SK-N-SH (cell line): ENCODE data around the genes PEX6, PTK7 and VEGFA.

DNA sequence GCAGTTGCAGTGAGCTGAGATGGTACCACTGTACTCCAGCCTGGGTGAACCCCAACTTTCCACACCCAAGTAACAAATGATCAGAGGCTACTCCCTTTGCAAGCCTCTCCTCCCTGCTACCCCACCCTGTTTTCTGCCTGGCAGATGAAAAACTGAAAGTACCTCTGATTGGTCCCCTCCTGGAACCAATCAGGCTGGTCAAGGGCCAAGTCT, 8.1 kb upstream of the UBR2 start:
CAGE:
- cytosol, long polyA plus RNA = no peak
- long polyA plus RNA = no peak
- nucleus, long polyA plus RNA = no peak

DNA sequence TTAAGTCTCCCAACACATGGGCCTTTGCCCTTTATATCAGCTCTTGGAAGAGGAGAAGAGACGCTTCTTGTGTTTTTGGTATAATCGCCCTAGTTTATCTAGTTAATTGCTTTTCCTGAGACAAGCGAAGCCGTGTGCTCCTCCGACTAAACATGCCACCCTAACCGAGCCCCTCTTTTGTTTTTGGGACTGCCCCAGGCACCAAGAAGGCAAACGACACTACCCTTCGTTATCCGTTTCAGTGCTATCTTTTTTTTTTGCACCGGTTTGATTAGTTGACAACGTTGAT, 799 bp downstream of the UBR2 start:
- RRBS = no CpG with 5 or more reads among the region's 11 CpGs
CAGE:
- cytosol, long polyA plus RNA = no peak
- long polyA plus RNA = no peak
- nucleus, long polyA plus RNA = no peak

CAGE:
- cytosol, long polyA plus RNA = no peak
- long polyA plus RNA = no peak
- nucleus, long polyA plus RNA = no peak
These were observed 4.4 kb upstream of the BICRAL start for GRCh38 chr6:42777503-42777855.

GRCh38 chr6:42787574-42788062, 5.8 kb downstream of the BICRAL start:
- RRBS = no CpG with 5 or more reads among the region's 4 CpGs
CAGE:
- cytosol, long polyA plus RNA = no peak
- long polyA plus RNA = no peak
- nucleus, long polyA plus RNA = no peak

DNA sequence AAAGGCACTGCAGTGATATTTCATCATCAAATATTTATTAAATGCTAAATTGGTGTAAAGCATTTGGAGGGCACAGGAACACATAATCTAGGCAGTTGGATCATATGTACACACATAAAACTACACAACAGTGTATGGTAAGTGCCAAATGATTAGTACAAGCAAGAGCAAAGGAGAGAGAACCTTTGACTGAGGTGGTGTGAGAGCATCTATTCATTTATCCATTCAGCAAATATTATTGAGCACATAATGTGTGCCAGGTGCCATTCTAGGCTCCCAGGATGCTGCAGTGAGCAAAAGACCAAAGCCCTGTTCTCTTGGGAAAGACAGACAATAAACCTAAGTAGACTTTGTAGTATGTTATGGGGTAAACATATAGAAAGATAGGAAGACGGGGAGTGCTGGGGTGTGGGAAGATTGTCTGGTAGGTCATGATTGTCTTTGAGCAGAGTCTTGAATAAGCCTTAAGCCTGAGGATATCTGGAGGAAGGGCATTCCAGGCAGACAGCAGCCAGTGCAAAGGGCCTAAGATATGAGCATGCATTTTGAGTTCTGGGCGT, 14.1 kb downstream of the BICRAL start:
- RRBS = no CpG with 5 or more reads among the region's 2 CpGs
CAGE:
- cytosol, long polyA plus RNA = no peak
- long polyA plus RNA = no peak
- nucleus, long polyA plus RNA = no peak

GRCh38 chr6:42845243-42845854, 34.1 kb upstream of the RPL7L1 start:
- RRBS = 90% methylated on average over 1 of the region's 19 CpGs
CAGE:
- cytosol, long polyA plus RNA = no peak
- long polyA plus RNA = no peak
- nucleus, long polyA plus RNA = no peak

DNA sequence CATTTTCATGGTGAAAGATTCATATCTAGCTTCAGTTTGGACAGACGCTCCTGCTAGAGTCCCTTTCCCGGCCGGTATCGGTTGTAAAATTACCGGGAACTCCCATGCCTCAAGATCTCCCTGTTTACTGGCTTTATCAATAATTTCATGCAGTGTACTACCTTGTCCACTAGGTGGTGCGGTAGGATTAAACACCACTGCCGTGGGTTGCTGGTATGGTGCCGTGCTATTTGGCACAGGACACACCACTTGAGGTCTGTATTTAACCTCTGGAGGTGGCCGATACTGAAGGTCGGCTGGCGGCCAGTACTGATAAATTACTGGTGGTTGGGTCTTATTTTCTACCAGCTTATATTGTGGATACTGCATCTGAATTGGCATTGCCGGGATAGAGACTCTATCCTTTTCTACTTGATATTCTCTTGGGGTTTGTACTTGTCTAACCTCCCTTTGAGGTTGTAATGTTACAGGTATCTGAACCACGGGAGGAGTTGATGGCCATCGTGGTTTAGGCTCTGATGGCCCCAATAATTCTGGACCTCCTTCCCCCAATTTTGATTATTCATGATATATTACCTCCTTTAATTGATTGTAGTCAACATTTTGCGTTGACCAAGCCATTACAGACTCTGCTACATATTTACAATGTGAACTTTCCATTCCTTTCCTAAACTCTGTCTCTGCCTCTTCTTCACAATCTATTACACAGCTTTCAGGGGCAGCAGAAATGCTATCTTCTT, 11.0 kb upstream of the C6orf226 start:
- RRBS = no CpG with 5 or more reads among the region's 15 CpGs
CAGE:
- cytosol, long polyA plus RNA = no peak
- long polyA plus RNA = no peak
- nucleus, long polyA plus RNA = no peak

GRCh38 chr6:42979107-42980189, at the start of gene PEX6:
PEX6 (minus strand) TSS chr6:42979181.
- RRBS = 0% methylated on average over 3 of the region's 39 CpGs
CAGE:
- cytosol, long polyA plus RNA = no peak
- long polyA plus RNA = no peak
- nucleus, long polyA plus RNA = no peak

- RRBS = no CpG with 5 or more reads among the region's 2 CpGs
CAGE:
- cytosol, long polyA plus RNA = no peak
- long polyA plus RNA = no peak
- nucleus, long polyA plus RNA = no peak
These were observed 935 bp downstream of the KLHDC3 start for GRCh38 chr6:43014983-43015385.

DNA sequence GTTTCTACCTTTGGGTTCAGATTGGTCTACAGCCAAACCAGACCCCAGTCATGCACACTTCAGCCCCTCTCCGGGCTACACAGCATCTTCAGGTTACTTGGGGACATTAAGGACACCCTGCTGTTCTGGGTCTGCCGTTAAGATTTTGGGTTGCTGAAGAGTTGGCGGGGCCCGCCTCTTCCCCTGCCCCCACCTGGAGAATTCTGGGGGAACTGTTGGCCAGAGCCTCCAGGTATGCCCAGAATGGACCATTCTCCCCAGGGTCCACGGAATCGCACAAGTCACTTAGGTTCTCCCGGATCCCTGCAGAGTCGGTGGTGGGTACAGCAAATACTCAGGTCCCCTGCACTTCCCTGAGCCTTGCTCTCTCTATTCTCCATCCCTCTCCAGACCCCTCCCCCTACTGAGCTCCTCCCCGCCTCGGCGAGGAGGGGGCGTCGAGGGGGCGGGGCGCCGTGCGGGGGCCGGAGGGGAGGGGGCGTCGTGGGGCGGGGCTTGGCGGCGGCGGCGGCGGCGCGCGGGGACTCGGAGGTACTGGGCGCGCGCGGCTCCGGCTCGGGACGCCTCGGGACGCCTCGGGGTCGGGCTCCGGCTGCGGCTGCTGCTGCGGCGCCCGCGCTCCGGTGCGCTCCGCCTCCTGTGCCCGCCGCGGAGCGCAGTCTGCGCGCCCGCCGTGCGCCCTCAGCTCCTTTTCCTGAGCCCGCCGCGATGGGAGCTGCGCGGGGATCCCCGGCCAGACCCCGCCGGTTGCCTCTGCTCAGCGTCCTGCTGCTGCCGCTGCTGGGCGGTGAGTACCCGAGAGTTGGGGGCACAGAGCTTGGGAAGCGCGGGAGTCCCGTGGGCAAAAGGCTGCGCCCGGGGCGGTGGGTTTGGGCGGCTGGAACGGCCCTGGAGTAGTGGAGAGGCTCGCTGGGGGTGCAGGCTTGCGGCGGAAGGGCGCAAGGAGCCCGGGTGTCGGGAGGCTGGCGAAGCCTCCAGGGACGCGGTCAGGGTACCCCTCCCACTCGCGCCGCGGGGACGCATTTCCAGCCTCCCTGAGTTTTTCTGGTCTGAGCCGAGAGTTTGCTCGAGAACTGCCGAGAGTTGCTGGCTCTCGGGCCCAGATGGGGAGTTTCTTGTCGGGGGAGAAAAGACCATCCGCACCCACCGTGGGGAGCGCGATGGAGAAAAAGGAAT, at the start of gene PTK7:
Gene PTK7, plus strand, starts transcription at position 534 of the 1,176 bp plus-strand sequence.
- RRBS = 2% methylated on average over 47 of the region's 102 CpGs
CAGE:
- cytosol, long polyA plus RNA = start-site peak on the plus strand centred at position 526 of the sequence, 105 bp wide, 38 and 50 reads in 2 replicates
- long polyA plus RNA = start-site peak on the plus strand centred at position 645 of the sequence, 38 bp wide, 22 and 26 reads in 2 replicates
- nucleus, long polyA plus RNA = start-site peak on the plus strand centred at position 568 of the sequence, 192 bp wide, 159 and 147 reads in 2 replicates

DNA sequence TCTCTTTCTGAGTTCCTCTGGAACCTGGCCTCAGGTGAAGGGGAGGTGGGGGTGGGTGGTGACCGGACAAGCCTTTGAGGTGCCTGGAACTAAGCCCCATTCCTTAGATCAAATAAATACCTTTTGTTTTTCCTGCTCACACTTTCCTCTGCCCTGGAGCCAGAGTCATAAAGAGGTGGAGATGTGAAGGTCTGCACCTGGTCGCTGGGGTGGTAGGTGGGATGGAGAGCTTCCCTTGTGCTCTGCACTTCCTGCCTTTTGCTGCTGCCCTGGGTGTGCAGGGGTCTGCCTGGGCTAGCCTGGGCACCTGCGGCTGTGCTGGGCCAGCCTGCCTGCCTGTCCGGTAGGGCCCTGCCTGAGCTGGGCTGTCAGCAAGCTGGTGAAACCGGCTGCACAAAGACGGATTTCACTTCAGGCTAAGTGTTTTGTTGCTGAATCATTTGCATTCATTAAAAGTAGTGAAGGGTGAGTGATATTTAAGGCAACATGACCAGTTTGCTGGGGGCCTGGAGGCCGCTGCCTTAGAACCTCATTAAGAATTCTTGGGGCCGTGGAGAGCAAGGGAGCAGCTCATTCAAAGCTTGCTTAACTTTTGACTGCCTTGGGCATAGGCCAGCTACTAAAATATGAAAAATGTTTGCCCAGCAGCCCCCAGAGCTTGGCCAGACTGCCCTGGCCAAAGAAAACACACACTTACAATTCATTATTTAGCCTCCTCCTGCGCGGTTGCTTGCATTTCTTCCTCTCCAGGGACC, 20.5 kb downstream of the PTK7 start:
- RRBS = 43% methylated on average over 3 of the region's 10 CpGs
CAGE:
- cytosol, long polyA plus RNA = no peak
- long polyA plus RNA = no peak
- nucleus, long polyA plus RNA = no peak

DNA sequence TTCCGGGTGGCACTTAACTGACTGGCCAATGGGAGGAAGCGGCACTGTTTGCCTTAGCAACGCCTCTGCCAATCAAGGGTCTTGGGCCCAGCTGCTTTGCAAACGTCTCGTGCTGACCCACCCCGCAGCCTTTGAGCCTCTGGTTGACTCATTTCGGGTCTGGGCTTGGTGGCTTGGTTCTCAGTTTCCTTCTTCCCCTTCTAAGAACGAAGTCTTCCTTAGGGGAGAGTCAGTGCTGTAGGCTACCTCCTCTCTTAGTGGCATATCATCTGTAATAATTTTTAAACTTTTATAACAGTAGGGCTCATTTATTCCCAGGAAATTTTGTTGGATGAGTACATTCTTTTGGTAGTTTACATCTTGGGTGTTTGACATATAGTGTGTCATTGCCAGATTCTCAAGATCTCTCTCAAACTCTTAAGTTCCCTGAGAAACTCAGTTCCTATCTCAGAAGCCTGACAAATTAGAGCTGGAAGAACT, 3.7 kb downstream of the SRF start:
- RRBS = 4% methylated on average over 1 of the region's 8 CpGs
CAGE:
- cytosol, long polyA plus RNA = no peak
- long polyA plus RNA = no peak
- nucleus, long polyA plus RNA = no peak

- RRBS = no CpG with 5 or more reads among the region's 10 CpGs
CAGE:
- cytosol, long polyA plus RNA = no peak
- long polyA plus RNA = no peak
- nucleus, long polyA plus RNA = no peak
These were observed 2.3 kb downstream of the CUL9 start for GRCh38 chr6:43184290-43184650.

- RRBS = no CpG with 5 or more reads among the region's 21 CpGs
CAGE:
- cytosol, long polyA plus RNA = start-site peak on the minus strand at chr6:43226084-43226136, 131 and 261 reads in 2 replicates; start-site peak on the minus strand at chr6:43226333-43226385, 216 and 308 reads in 2 replicates
- long polyA plus RNA = start-site peak on the minus strand at chr6:43226335-43226385, 395 and 293 reads in 2 replicates
- nucleus, long polyA plus RNA = no peak
These were observed 3.5 kb downstream of the DNPH1 start for GRCh38 chr6:43225504-43226463.

DNA sequence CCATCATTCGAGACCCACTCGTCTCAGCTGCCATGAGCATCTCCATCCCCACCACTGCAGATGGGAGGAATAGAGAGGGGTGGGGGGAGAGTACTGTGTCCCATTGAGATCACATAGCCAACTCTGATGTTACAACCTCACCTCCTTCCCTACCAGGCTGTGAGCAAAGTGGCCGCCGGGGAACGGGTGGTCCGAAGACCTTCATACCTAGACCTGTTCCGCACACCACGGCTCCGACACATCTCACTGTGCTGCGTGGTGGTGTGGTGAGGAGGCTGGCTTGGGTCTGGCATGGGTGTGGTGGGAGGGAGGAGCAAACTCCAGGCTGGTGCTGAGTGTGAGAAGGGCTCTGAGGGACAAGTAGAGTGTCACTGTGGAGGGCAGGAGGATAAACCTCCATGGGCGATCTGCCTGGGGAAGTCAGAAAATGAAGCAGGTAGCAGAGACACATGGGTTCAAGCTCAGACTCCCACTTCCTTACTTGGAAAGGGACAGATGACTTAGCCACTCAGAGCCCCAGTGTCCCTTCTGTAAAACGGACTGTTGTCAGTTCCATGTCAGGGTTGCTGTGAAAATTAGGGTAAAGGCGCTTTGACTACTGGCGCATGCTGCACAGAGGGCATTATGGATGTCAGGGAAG, 3.5 kb downstream of the SLC22A7 start:
- RRBS = no CpG with 5 or more reads among the region's 14 CpGs
CAGE:
- cytosol, long polyA plus RNA = no peak
- long polyA plus RNA = no peak
- nucleus, long polyA plus RNA = no peak

DNA sequence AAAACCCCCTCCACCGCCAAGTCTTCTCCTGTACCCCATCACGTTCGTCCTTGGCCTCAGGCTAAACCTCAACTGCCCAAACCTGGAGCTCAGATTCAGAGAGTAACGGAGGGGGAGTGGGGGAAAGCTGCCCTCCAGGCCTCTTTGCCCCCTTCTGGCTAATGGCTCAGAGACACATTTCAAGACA, 784 bp upstream of the DLK2 start:
- RRBS = no CpG with 5 or more reads among the region's 4 CpGs
CAGE:
- cytosol, long polyA plus RNA = no peak
- long polyA plus RNA = no peak
- nucleus, long polyA plus RNA = no peak

GRCh38 chr6:43511648-43512249, 1.6 kb upstream of the LRRC73 start:
- RRBS = no CpG with 5 or more reads among the region's 11 CpGs
CAGE:
- cytosol, long polyA plus RNA = no peak
- long polyA plus RNA = no peak
- nucleus, long polyA plus RNA = no peak

DNA sequence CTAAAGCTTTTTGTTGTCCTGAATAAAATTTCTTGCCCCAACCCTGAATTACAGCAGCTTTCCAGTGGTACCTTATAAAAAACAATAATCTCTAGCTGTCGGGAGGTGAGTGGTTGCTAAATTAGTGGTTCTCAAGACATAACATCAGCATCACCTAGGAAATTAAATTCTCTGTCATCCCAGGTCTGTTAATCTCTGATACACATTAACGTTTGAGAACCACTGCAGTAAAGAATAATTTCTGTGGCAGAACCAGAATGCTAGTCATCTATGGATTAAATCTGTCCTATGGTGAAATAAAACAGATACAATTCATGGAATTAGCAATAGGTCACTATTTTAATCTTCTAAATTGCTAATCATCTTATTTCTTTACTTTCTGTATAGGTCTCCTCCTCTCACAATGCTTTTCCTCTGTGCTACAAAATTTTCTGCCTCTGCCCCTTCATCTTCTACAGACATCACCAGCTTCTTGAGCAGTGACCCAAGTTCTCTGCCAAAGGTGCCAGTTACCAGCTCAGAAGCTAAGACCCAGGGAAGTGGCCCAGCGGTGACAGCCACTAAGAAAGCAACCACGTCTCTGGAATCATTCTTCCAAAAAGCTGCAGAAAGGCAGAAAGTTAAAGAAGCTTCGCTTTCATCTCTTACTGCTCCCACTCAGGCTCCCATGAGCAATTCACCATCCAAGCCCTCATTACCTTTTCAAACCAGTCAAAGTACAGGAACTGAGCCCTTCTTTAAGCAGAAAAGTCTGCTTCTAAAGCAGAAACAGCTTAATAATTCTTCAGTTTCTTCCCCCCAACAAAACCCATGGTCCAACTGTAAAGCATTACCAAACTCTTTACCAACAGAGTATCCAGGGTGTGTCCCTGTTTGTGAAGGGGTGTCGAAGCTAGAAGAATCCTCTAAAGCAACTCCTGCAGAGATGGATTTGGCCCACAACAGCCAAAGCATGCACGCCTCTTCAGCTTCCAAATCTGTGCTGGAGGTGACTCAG, 15.5 kb downstream of the GTPBP2 start:
- RRBS = no CpG with 5 or more reads among the region's 7 CpGs
CAGE:
- cytosol, long polyA plus RNA = no peak
- long polyA plus RNA = no peak
- nucleus, long polyA plus RNA = no peak

DNA sequence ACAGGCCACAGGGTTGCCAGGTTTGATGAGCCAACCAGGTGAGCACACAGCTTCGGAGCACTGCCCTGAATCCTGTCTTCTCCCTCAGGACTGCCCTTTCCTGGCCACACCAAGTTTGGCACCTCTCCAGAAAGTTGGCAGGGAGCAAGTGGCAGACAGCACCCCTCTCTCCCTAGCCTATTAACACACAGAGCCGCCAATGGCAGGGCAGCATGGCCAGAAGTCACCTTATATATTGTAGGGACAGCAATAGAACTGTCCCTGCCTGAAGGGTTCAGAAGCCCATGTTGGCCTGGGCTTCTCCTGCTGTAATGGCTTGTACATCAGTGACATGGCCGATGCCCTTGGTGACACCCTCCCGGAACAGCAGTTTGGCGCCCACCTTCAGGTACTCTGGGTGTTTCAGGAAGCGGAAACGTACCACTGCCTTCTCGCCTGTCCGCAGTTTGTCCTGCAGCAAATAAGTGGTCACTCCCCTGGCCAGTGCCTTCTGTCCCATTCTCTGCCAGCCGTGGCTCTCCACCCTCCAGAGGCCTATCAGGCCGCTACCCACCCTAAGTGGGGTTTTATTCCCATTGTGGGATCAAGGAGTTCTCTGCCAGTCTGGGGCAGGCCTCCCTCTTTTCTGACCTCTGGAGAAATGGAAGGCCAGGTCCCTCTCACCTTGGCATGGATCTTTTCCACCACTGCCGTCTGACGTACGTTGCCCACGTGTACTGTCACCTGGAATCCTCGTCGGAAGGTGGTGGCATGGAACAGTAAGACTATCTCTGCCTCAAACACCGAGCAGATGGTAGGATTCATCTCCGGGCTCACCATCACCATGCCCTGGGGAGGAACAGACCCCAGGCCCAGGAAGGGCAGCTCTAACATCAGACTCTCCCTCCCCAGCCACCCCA, 7.5 kb downstream of the GTPBP2 start:
- RRBS = no CpG with 5 or more reads among the region's 19 CpGs
CAGE:
- cytosol, long polyA plus RNA = no peak
- long polyA plus RNA = no peak
- nucleus, long polyA plus RNA = no peak

DNA sequence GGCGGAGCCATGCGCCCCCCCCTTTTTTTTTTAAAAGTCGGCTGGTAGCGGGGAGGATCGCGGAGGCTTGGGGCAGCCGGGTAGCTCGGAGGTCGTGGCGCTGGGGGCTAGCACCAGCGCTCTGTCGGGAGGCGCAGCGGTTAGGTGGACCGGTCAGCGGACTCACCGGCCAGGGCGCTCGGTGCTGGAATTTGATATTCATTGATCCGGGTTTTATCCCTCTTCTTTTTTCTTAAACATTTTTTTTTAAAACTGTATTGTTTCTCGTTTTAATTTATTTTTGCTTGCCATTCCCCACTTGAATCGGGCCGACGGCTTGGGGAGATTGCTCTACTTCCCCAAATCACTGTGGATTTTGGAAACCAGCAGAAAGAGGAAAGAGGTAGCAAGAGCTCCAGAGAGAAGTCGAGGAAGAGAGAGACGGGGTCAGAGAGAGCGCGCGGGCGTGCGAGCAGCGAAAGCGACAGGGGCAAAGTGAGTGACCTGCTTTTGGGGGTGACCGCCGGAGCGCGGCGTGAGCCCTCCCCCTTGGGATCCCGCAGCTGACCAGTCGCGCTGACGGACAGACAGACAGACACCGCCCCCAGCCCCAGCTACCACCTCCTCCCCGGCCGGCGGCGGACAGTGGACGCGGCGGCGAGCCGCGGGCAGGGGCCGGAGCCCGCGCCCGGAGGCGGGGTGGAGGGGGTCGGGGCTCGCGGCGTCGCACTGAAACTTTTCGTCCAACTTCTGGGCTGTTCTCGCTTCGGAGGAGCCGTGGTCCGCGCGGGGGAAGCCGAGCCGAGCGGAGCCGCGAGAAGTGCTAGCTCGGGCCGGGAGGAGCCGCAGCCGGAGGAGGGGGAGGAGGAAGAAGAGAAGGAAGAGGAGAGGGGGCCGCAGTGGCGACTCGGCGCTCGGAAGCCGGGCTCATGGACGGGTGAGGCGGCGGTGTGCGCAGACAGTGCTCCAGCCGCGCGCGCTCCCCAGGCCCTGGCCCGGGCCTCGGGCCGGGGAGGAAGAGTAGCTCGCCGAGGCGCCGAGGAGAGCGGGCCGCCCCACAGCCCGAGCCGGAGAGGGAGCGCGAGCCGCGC, at the start of gene VEGFA:
Gene VEGFA, plus strand, starts transcription at position 60 of the 1,070 bp plus-strand sequence.
- RRBS = 2% methylated on average over 58 of the region's 108 CpGs
CAGE:
- cytosol, long polyA plus RNA = no peak
- long polyA plus RNA = start-site peak on the plus strand centred at position 62 of the sequence, 6 bp wide, 191 and 207 reads in 2 replicates; start-site peak on the plus strand centred at position 161 of the sequence, 54 bp wide, 24 and 22 reads in 2 replicates
- nucleus, long polyA plus RNA = start-site peak on the plus strand centred at position 119 of the sequence, 138 bp wide, 458 and 920 reads in 2 replicates